Non-pigmented ciliary epithelial cell (primary cell): Measurements from ENCODE around the genes OGFOD2, DDX55 and TCTN2.

- RRBS, result 0% methylated on average over 3 of the region's 42 CpGs
These were observed at the start of gene OGFOD2 for GRCh38 chr12:122975006-122975434. OGFOD2 (plus strand) TSS chr12:122975244.

GRCh38 chr12:122981033-122982075 is 873 bp downstream of the ARL6IP4 start:
- RRBS, result 6% methylated on average over 32 of the region's 60 CpGs

- RRBS, result no CpG with 5 or more reads among the region's 3 CpGs
These were observed 3.2 kb downstream of the ARL6IP4 start for GRCh38 chr12:122983687-122984029.

DNA sequence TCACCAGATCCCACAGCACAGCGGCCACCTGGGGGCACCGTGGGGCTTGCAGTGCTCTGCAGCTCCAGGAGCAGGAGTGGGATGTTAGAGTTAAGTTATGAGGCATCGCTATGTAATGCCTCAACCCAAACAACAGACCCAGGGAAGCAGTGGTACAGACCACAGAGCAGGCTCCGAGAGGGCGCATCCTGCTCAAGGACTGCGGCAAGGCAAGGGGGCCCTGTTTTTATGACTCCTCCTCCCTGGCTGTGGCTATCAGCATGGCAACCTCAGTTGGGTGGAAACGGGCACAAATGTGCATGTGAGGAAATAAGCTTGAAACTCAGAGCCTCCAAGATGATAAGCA is 63.1 kb downstream of the ARL6IP4 start:
- RRBS, result no CpG with 5 or more reads among the region's 7 CpGs

GRCh38 chr12:123084018-123084603 is 66.8 kb downstream of the PITPNM2 start:
- RRBS, result no CpG with 5 or more reads among the region's 10 CpGs

DNA sequence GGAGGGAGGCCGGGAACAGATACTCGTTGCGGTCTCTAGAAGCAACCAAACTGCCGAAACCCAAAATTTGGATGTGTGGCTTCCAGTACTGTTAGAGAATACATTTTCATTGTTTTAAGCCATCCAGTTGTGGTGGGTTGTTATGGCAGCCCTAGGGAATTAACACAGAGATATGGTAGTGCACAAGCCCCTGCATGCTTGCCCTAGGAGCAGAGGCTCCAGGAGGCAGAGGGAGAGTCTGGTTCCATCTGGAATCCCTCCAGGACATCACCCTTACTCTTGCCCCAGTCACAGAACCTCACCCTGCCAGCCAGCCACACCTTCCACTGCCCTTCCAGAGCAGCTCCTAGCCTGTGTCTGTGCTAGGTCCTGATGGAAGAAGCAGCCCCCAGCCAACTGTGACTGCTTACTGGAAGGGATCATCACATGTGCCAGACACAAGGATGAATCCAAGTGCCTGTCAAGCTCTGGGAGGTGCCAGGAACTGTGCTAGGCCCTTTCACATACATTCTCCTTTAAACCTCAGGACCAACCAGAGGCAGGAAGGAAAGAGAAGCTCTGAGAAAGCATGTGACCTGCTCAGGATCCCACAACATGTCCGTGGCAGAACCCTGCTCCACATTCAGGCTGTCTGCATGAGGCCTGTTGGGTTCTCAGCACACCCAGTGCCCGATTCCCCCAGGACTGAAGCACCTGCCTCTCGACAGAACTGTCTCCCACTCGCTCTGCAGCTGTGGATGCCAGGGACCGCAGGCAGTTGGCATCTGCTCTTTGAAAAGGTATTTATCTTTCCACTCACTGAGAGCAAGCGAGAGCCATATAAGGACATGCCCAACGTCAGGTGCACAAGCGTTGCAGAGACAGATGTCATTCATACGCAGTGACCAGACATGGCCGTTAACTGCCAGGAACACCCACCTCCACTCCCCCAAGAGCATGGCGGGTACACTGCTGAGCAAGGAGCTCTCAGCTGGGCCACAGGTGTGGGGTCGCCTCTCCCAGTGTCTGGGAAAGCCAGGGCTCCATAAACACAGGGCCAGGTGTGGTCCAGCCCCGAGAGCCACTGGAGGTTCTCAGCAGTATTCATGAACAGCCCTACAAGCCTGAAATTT is 19.2 kb downstream of the PITPNM2 start:
- RRBS, result no CpG with 5 or more reads among the region's 17 CpGs

GRCh38 chr12:123237601-123238108 is 4.4 kb downstream of the MTRFR start:
- RRBS, result no CpG with 5 or more reads among the region's 4 CpGs

DNA sequence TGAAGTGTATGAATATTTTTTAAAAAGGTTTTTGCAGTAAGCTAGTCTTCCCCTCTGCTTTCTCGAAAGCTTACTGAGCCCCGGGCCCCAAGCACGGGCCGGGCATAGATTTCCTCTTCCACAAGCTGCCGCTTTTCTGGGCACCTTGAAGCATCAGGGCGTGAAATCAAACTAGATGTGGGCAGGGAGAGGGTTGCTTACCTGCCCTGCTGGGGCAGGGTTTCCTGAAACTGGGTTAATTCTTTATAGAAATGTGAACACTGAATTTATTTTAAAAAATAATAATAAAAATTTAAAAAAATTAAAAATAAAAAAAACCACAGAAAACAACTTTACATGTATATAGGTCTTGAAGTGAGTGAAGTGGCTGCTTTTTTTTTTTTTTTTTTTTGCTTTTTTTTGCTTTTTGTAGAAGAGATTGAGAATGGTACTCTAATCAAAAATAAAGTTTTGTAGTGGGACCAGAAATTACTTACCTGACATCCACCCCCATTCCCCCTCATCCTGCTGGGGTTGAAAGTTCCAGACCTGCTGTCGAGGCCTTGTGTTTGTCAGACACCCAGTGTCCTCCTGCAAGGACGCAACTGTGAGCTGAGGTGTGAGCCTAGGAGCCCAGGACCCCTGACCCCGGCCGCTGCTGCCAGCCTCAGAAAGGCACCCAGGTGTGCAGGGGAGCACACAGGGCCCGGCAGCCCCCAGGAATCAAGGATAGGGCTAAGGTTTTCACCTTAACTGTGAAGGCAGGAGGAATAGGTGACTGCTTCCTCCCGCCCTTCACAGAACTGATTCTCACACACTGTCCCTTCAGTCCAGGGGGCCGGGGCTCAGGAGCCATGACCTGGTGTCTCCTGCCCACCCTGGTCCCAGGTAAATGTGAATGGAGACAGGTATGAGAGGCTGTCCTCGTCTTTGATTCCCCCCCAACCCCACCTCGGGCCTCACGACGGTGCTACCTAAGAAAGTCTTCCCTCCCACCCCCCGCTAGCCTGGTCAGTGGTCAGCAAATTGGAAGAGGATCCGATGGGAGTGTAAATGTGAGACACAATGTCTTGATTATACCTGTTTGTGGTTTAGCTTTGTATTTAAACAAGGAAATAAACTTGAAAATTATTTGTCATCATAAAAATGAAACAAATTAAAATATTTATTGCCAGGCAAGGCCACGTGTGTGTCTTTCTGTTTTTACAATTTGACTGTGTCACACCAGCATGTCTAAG is 24.7 kb downstream of the KMT5A start:
- RRBS, result 92% methylated on average over 3 of the region's 20 CpGs

- RRBS, result no CpG with 5 or more reads among the region's 18 CpGs
These were observed 9.1 kb upstream of the RILPL2 start for GRCh38 chr12:123445266-123446366.

DNA sequence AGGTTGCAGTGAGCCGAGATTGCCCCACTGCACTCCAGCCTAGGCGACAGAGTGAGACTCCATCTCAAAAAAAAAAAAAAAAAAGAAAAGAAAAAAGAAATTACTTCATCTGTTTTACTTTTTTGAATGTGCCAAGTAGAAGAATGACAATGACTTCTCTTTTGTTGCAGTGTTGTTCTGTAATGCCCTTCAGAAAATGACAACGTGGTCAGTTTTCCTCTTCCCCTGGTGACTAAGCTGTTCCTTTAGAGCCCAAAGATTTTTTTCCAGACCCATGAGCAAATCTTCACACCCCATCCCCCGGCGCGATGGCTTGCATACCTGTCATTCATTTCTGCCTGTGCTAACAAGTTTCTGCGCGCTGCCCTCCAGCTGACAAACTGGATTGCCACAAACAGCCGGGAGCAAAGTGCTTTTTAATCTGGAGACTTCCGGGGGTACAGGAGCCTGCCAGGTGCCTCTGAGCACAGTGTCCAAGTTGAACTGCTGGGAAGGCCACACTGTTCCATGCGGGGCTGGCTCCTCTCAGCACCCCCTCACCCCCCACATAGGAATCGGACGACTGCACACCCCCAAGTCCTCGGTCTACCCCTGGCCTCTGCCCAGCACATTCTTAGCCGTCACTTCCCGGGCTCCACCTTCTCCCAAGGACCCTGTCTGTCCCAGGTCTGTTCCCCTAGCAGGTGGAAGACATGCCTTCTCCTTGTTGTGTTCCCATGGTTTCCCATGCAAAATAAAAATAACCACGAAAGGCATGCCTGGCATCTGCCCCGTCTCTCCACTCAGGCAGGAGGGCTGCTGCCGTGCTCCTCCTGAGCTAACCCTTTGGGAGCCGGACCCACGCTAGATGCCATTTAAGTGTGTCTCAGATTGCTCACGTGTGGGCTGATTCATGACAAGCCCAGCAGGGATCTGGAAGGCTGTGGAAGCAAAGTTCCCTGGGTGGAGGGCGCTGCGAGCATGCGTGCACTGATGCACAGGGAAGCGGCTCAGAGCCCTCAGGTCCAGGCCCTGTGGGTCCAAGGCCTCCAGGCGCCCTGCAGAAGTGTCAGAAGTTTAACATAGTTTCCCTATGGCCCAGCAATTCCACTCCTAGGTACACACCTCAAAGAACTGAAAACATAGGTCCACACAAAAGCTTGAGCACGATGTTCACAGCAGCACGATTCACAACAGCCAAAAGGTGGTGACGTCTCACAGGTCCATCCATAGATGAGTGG is 14.1 kb downstream of the RILPL1 start:
- RRBS, result 8% methylated on average over 4 of the region's 30 CpGs

- RRBS, result no CpG with 5 or more reads among the region's 11 CpGs
These were observed 11.3 kb downstream of the RILPL1 start for GRCh38 chr12:123522179-123522734.

GRCh38 chr12:123531018-123531674 is 2.4 kb downstream of the RILPL1 start:
- RRBS, result no CpG with 5 or more reads among the region's 8 CpGs

DNA sequence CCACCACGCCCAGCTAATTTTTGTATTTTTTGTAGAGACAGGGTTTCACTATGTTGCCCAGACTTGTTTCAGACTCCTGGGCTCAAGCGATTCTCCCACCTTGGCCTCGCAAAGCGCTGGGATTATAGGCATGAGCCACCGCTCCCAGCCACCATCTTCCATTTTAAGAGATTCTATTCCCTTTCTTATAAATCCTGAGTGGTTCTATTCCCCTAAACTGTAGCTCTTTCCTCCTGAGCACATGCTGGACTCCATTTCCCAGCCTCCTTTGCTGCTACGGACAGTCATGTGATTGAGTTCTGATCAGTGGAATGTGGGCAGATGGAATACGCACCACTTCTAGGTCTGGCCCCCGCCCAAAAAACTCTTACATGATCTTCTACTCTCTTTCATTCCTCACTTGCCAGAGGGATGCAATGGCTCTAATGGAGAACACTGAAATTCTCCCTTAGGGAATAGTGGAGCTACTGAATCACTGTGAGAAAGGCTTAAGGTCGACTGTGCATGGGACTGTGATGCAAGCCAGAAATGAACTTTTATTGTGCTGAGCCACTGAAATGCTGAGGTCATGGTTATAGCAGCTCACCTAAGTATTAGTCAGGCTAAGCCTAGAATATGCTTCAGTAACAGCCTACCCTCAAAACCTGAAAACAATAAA is 13.1 kb upstream of the TMED2 start:
- RRBS, result no CpG with 5 or more reads among the region's 9 CpGs

DNA sequence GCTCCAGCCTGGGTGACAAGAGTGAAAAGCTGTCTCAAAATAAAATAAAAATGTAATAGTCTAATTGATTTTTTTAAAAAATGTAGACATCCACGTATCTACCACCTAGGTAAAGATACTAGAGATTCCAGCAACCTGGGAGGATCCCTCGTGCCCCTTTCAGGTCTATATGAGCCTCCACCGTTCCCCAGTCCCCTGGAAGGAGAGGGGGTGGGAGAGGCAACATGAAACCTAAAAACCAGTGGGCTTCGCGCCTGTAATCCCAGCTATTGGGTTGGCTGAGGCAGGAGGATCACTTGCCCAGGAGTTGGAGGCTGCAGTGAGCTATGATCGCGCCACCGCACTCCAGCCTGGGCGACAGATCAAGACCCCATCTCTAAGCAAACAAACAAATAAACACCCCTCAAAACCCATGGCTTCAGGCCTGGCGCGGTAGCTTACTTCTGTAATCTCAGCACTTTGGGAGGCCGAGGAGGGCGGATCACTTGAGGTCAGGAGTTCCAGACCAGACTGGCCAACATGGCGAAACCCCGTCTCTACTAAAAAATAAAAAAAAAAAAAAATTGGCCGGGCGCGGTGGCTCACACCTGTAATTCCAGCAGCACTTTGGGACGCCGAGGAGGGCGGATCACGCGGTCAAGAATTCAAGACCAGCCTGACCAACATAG is 1.1 kb upstream of the TMED2 start:
- RRBS, result no CpG with 5 or more reads among the region's 23 CpGs

GRCh38 chr12:123601939-123603061 is at the start of gene DDX55:
DDX55 (plus strand) TSS chr12:123602099.
- RRBS, result no CpG with 5 or more reads among the region's 66 CpGs

DNA sequence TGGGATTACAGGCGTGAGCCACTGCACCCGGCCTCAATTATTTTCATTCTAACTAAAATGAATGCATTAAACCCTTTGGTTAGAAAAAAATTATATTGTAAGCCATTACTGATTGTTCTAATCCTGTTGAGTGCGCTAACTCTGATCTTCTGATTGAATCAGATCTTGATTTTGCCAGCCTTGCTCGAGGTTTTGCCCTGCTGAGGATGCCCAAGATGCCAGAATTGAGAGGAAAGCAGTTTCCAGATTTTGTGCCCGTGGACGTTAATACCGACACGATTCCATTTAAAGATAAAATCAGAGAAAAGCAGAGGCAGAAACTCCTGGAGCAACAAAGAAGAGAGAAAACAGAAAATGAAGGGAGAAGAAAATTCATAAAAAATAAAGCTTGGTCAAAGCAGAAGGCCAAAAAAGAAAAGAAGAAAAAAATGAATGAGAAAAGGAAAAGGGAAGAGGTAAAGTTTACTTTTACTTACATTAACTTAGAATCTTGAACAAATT is 14.2 kb downstream of the EIF2B1 start:
- RRBS, result no CpG with 5 or more reads among the region's 8 CpGs

- RRBS, result 2% methylated on average over 35 of the region's 60 CpGs
These were observed at the start of gene TCTN2 for GRCh38 chr12:123670753-123671936. TCTN2 (plus strand) TSS chr12:123671113.

DNA sequence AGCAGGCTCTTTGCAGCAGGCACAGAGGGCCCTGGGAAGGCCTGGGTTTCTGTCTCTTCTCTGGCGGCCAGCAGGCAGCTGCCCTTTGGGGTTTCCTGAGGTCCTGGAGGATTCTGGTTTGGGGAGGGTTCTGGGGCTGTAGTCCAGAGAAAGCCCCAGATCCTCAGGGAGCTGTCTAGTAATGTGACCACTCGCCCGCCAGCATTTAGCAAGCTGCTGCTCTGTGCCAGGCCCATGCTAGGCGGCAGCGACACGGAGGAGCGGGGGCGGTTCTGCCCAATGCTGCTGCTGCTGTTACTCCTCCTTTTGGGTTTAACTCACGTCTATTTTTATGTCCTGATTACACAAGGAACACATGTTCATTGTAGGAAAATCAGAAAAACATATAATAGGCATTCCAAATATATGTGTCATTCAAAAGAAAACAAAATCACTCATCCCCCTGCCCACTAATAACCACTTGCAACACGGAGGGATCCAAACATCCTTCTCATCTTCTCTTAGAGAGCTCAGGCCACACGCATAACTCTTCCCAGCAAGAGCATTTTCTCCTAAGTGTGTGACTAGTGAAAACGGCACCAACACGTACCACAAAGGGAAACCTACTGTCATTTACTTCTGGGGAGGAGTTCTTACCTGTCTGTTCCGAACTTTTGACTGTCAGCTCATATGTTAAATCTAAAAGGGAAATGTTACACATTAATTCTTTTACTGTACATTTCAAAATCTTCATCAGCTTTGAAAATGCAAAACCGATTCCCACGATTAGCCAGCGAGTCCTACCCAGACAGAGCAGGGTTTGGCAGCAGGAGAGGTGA is 30.3 kb downstream of the CCDC92 start:
- RRBS, result no CpG with 5 or more reads among the region's 17 CpGs

DNA sequence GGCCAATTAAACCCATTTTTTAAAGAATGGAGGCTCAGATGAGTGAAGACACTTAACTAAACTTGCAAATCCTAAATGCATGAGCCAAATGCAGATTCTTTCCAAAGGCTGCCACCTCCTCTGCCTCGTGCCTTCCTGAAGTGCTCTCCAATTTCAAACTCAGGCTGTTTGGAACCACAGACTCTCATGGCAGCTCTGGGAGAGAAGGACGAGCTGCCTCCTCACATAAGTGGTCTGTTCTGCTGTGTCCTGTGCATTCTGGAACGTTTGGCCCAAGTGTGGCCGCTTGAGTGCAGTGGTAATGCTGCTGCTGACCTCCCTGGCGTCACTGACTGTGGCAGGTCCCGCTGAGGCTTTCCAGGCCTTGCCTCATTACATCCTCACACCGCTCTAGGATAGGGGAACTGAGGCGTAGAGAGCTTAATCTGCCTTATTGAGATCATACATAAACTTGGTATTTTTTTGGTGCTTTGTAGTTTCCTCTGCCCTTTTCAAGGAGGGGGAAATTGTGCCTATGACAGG is 14.2 kb downstream of the CCDC92 start:
- RRBS, result no CpG with 5 or more reads among the region's 8 CpGs

GRCh38 chr12:124036314-124036686 is 63.3 kb downstream of the ZNF664 start:
- RRBS, result 2% methylated on average over 4 of the region's 9 CpGs